CD14-positive monocyte (primary cell): ENCODE measurements around a stretch of chr2.

- CAGE, long polyA plus RNA = no peak
Observed at GRCh38 chr2:20355991-20356437, 5.4 kb upstream of the PUM2 start.

DNA sequence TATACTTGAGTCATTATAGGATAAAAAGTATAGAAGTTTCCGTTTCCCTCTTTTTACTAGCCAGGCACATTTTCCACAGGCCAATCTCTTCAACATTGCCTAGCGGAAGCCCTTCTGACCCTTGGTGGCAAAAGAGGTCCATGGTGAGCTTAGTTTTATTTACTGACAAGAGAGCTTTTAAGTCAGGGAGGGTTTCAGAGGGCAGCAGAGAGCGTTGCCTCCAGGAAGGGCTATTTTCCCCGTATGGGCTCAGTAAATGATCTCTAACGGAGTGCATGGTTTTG is 15.1 kb upstream of the RHOB start:
- CAGE, long polyA plus RNA = no peak

GRCh38 chr2:20447243-20447423 is 259 bp downstream of the RHOB start:
- CAGE, long polyA plus RNA = no peak

- CAGE, long polyA plus RNA = no peak
Observed at GRCh38 chr2:20458720-20459203, 11.9 kb downstream of the RHOB start.

DNA sequence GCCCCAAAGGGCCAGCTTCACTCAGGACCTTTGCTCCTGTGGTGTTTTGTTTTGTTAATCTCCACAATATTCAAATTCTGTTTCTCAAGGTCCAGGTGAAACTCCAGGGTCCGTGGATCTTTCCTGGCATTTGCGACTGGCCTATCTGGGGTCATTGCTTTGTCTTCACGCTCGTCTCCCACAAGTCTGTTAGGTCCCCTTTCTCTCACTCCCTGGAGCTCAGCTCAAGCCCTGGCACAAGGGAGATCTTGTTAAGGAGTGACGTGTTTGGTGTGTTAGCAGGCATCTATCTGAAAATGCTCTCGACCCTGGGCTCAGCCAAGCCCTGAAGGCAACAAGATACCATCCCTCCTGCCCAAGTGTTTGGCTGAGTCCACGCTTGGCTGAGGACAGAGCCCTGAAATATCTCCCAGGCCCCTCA is 91.3 kb downstream of the RHOB start:
- CAGE, long polyA plus RNA = no peak

DNA sequence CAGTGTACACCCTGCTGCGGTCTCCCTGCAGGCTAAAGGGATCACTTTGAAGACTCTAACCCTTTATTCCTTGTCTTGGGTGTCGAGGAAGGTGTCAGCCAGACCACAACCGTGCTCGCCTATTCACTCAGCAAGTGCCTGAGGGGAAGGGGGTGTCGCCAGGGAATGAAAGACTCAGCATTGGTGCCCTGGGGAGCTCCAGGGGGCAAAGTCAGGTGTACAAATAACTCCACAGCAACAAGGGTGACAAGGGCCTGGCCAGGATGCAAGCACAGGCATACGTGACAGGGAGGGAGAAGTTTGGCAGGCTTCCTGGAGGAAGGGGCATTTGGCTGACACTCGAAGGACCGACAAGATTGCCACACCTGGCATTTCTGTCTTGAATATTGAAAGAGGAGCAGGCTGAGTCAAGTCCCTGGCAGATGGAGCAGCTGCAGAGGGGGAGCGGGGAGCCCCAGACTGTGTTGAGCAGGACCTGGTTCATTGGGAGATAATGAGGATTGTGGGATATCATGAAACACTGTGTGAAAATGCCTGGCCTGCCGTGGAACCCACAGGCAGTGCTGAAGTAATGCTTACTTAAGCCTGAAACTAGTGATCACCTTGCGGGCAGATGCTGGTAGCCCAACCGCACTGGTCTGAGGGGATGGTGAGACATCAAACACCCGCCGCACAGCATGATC is 93.9 kb downstream of the RHOB start:
- CAGE, long polyA plus RNA = no peak

- CAGE, long polyA plus RNA = no peak
Observed at GRCh38 chr2:20635065-20635613, 15.8 kb downstream of the HS1BP3 start.

GRCh38 chr2:20689263-20689536 is 22.3 kb downstream of the GDF7 start:
- CAGE, long polyA plus RNA = no peak

- CAGE, long polyA plus RNA = no peak
Observed at GRCh38 chr2:20992234-20992629, 51.6 kb downstream of the APOB start.

DNA sequence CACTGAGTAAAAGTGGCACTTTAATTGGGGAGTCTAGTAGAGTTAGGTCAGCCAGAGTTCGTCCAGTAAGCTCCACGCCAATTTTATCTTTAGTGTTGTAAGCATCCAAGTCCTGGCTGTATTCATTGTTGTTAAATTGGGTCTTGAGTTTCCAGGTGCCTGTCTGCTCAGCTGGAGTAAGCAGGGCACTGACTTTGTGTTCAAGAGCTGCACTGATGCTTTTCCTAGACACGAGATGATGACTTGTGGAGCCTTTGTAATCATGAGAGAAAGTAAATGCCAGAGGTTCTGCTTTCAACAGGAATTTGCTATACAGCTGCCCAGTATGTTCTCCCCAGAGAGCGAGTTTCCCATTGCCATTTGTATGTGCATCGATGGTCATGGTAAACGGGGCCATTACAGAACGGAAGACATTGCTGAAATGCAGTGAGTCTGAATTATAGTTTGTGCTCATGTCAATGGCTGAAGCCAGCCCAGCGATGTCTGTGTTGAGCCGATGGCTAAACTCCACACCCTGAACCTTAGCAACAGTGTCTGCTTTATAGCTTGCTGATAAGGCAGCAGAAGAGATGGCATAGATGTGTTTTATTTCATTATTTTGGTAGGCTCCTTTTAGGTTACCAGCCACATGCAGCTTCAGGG is 33.0 kb downstream of the APOB start:
- CAGE, long polyA plus RNA = no peak

DNA sequence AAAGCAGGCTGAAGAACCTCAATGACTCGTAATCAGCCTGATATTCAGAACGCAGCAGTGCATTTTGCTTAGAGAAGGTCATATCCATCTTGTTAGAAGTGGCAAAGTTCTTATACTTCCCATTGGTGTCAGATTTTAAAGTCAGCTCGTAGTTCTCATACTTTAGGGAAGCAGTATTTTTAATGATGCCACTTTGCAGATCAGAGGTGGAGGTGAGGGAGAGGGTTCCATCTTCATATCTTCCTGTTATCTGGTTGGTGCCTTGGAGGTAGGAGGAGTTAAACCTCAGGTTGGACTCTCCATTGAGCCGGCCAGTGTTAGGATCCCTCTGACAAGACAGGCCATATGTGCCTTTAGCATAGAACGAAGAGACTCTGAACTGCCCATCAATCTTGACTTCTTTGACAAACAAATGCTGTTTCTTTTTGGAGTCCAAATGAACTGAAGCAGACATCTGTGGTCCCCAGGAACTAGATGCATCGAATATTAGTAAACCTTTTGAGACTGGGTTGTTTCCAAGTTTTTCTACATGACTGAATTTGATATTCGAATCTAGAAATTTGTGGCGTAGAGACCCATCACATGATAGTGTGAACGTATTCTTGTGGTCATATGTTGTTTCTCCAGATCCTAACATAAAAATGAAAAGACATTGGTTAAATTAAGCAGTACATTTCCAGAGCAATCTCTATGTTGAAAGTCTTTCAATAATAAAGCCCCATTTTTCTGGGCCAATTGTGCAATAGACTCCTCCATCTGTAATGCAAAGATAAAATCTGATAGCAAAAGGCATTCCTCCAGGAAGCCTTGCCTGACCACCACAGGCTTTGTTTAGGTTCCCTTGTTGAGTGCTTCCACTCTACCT is 31.6 kb downstream of the APOB start:
- CAGE, long polyA plus RNA = no peak

DNA sequence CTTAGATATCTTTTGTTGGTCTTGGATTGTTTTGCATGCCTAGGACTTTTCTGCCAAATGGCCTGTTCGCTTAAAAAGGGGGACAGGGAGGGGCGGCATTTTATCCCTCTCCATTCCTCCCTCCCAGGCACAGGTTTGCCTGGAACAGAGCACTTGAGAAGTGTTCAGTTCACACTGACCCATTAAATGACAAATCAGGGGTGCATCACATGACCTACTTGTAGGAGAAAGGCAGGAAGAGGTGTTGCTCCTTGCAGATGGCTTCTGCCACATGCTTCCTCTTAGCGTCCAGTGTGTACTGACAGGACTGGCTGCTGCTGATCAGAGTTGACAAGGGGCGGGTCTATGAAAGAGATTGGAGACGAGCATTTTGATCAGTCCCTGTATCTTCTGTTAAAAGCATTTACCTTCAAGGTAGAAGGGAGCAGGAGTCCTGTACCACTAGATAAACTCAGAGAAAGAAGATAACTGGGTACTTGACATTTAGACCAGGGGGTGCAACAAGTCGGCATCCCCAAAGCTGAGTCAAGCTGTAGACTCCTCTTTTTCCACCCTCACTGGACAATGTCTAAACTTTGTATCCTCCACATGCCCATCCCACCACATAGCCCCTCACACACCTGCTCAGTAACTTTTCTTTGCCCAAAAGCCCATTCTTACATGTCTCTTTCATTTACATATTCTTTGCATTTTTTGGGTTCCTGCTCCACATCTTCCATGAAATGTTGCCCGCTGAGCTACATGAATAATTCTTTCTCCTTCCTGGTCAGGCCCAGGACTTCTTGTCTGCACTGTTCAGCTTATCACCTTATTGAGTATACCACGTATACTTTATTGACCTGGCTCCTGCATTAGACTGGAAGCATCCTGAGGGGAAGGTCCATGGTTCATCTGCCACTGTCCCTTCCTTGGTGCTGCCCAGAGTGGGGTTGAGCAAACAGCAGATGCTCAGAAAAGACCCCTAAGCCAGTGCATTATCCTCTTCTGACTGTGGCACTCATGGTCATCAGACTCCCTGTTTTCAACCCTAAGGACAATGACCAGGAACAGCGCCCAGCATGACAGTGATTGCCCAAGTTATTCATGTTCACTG is 8.2 kb downstream of the APOB start:
- CAGE, long polyA plus RNA = no peak

DNA sequence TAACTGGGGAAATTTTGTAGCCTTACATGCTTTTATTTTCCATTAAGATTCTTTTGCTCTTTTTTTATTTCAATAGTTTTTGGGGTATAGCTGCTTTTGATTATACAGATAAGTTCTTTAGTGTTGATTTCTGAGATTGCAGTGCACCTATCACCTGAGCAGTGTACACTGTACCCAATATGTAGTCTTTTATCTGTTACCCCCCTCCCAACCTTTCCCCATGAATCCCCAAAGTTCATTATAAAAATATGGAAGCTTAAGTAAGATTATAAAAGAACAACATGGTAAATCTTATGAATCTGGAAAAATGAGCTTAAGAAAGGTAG is 837.2 kb downstream of the TDRD15 start:
- CAGE, long polyA plus RNA = no peak

- CAGE, long polyA plus RNA = no peak
Observed at GRCh38 chr2:23212025-23212509, 172.9 kb upstream of the KLHL29 start.

DNA sequence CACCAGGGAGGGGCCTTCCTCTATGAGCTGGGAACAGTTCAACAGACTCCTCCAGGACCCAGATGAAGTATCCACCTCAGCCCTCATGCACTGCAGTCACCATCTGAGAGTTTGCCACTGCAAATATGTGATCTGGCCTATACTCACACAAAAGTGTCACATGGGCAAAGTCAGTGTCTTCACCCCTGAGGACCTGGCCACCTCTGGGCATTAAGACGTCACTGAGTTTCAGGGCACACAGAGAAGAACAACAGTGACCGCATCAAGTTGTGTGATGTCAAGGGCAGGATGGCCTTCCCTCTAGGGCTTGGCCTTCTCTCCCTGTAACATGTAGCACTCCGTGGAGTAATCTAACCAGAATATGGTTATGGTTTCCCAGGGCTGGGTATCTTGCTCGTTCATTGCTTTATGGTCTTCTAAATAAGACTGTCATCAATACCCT is 136.8 kb upstream of the KLHL29 start:
- CAGE, long polyA plus RNA = no peak

DNA sequence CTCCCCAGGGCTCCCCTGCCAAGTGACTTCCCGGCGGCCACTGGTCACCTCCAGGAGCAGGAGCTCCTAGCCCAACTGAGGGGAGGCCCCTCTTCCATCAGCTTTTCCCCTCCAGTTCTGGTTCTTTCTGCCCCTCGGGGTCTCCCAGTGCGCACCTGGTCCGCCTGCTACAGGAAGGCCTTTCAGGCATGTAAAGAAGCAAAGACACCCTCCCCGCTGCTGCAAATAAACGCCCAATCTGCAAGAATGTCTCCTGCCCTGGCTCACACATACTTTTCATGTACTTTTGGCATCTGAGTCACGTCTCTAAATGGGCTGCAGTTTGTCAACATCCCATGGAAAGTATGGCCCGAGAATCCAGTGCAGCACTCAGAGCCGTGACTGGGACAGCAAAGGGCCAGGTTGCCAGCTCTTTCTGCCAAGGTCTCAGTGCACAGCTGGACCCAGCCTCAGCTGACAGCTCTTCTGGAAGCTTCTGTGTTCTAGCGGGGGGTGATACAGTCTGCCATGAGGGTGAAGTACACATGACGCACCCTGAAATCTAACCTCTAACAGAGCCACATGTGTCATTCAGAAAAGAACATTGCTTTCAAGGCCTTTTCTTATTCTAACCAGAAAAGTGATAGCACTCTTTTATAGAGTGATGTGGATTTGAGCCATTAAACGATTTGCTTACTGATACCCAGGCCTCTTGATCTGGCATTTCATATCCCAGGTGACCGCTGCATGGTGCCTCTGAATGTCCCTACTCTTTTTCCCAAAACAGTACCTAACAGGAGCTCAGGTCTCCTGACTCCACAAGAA is 41.6 kb downstream of the KLHL29 start:
- CAGE, long polyA plus RNA = no peak

DNA sequence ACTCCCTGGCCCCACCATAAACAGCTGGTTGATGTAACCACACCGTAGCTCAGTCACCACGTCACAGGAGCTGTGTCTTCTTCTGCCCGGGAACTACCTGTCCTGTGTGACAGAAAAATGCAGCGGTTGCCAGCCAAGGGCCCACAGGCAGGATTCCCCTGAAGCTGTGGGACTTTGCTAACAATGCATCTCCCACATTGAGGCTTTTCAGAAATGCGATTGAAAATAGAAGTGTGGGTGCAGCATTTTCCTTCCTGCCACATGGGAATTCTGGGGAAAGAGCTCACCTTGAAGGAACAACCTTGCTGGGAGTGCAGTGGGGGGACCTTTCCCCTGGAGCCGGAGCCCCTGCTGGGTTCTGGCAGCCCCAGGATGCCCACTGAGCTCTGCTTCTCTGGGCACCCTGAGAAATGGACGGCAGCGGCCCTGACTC is 68.3 kb downstream of the KLHL29 start:
- CAGE, long polyA plus RNA = no peak

DNA sequence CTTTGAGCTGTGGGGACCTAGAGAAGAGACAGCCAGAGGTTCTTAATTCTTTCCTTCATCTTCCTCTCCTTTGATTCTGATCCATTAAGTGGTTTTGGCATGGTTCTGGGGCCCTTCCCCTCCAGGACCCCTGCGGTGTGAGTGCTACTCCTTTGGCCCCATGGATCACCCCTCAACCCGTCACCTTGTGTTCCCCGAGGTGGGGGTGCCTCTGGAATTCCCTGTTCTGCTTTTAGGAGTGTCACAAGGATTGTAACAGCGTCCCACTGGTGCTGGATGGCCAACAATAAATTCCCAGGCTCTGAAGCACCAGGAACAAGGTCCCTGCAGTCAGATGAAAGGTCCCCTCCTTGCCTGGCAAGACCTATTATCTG is 72.3 kb downstream of the KLHL29 start:
- CAGE, long polyA plus RNA = no peak

- CAGE, long polyA plus RNA = no peak
Observed at GRCh38 chr2:23467363-23467700, 82.4 kb downstream of the KLHL29 start.

DNA sequence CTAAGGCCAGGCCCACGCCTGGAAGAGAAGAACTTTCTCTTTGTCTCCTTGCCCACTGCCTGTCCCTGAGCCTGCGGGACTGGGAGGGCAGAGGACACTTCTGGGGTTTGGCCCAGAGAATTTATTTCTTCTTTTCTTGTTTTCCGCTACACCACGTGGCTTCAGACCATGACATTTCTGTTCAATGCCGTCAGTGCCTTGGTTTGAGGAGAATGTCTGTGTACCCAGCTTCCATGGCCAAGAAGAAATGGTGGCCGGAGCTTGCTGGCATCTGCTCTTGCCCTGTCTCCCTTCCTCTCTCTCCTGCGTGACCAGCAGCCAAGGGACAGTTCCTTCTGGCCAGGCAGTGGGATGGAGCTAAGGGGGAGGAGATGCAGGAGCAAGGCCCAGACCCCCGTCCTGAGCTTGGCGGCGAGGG is 140.2 kb downstream of the KLHL29 start:
- CAGE, long polyA plus RNA = no peak